Camera-type eye (tissue), 1 donor: ENCODE measurements around a stretch of chr2.

DNA sequence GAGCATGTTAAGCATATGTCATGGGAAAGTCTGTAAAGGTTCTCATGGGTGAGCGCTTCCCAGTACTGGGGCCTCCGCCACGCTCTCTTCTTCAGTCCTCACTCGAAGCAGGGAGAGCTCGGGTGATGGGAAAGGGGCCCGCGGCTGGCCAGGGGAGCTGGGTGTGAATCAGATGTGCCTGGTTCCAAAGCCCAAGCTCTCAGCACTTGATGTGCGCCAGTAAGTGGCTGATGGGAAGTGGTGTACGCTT lies 83.9 kb upstream of the YWHAQ start:
- RAMPAGE, long total RNA: no peak

DNA sequence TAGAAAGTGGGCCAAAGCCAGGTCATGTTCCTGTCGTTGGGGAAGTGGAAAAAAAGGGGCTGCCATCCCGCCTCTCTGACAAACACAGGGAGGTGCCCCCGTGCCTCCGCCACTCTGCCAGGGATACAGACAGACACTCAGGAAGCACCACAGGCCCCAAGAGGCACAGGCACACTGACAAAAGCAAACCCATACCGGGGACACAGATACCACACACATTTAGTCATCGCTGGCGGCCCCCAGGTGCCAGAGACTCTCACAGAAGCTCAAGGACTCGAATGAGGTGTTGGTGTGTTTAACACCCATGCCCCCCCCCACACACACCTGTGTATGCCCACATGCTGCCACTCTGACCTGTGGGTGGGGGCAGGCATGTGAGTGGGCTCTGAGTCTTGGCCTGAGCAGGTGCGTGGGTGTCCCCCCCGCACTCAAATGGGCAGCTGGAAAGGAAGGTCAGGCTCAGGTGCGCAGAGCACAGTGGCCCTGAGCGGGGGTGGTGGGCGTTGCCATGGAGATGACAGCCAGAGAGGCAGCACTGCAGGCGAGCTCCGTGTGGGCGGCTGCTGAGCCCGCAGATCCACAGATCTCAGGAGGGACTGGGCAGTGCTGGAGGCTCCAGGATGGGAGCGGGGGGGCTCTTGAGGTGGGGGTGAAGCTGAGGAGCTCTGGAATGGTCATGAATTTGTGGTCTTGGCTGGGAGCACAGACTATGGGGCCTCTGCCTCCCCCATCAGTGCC lies 74.0 kb upstream of the TAF1B start:
- RAMPAGE, long total RNA: no peak

DNA sequence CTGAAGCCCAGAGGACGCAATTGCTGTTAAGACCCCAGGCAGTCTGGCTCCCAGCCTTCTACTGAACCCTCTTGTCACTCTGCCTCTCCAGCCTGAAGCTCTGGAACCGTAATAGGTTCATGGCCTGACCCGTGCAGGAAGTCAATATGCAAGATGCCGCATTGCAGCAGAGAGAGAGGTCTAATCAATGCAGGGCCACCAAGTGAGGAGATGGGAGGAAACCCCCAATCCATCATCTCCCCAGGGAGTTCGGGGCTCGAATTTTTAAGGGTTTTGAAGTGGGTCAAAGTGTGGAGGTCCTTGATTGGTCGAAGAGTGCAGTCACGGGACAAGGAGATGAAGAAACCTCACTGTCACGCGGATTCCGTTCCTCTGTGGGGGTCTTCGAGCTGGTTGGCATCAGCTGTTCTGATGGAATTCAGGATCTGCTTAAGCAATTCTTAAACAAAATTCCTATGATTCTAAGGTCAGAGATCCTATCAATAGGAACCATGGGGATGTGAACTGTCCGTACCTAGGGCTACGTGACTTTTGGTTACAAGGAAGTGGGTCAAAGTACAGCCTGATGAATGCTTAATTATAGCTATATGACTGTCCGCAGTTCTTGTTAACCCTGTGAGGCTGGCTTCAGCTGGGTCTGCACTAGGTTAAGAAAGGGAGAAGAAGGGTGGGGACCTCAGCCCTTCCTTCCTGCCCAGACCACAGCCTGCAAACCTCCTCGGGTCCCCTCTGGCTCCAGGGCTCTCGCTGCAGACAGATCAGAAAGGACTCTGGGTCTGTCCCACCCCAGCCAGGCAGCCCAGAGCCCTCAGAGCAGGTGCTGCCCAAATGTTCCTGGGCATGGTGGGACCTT lies 44.3 kb upstream of the TAF1B start:
- RAMPAGE, long total RNA: no peak

- RAMPAGE, long total RNA: no peak
These were observed 1.4 kb downstream of the CYS1 start for GRCh38 chr2:10078726-10079197.

DNA sequence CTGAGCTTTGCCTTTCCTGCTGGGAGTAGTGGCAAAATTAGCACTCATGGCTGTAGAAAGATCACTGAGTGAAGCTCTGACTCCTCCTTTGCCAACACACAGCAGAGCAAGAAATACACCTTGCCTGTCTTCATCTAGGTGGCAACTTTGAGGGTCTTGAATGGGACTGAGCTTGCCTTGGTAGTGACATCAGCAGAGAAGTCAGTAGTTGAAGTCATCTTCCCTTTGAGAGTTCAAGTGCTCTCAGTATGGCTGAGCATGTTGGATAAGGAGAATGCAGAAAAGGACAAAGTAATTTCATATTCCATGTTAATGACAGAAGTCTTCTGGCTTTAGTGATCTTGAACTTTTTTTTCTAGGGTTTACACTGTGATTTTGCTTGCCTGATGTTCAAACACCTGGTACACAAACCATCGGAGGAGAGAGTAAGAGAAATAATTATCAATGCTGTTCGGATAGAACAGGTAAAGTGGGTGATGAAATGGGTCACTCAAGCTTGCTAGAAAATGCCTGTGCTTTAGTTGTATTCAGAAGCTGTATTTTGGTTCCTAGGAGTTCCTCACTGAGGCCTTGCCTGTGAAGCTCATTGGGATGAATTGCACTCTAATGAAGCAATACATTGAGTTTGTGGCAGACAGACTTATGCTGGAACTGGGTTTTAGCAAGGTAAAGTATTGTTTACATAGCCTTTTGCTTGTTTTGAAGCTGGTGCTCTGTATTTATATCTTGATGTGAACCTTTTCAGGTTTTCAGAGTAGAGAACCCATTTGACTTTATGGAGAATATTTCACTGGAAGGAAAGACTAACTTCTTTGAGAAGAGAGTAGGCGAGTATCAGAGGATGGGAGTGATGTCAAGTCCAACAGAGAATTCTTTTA lies 6.2 kb downstream of the RRM2 start:
- RAMPAGE, long total RNA: no peak

DNA sequence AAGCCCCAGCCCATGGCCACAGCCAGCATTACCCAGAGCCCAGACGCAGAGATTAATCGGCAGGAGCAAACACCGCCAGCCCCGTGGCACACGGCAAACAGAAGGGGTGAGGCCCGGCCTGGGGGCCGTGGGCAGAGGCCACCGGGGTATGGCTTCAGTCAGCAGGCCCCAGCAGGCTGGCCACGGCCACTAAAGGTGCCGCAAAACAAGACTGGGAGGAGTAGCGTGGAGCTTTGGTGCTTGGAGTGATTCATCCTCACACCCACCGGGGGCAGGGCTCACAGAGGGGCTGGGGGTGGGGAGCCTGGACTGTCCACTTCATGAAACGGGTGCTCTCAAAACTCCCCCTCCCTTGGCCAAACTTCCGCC lies 61.5 kb upstream of the HPCAL1 start:
- RAMPAGE, long total RNA: no peak

- RAMPAGE, long total RNA: no peak
These were observed 848 bp upstream of the HPCAL1 start for GRCh38 chr2:10301736-10302376.

DNA sequence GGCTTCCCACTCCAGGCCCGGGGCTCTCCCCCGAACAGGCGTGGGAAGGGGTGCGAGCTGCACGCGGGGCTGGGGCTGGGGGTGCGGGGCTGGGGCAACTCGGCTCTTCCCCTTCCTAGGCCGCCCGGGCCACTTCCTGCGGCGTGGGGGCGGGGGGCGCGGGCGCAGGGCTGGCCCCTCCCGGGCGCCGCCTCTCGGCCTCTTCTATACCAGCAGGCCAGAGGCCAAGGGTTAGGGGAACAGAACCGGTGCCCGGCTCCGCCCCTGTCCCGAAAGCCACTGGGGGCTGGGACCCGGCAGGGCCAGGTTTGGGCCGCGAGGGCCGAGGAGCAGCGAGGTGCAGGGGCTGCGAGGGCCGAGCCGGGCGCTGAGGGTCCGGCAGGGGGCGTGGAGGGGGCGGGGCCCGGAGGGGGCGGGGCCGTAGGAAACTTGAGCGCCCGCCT lies 306 bp upstream of the HPCAL1 start:
- RAMPAGE, long total RNA: no peak

DNA sequence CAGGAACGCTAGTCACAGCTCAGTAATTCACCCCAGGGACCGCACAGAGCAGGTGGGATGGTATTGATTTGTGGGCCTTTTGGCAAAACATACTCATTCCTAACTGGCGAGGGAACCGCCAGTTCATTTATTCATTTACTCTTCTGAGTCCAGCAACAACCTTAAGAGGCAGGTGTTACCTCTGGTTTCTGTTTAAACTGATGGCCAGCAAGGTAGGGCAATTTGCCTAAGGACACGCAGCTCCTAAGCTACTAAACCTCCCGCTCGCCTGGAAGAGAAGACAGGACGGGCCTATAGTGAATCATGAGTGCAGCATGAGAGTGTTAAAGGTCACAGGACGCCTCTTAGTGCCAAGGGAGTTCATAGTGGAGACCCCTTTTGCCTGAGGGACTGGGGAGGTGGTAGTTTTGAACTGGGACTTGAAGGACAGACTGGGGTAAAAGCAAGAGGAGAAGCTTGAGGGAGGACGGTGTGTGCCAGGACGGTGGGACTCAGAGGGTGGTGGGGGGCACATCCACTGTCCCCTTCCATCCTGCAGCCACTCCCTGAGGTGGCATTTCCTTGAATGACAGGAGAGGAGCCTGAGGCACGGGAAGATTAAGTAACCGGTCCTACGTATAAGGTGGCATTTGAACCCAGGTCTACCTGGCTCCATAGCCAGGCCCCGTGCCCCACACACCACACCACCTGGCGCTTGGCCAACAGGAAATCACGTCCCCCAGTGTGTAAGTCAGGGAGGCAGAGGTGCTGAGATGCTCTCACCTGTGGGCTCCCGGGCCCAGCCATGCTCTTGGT lies 53.5 kb downstream of the HPCAL1 start:
- RAMPAGE, long total RNA: no peak

DNA sequence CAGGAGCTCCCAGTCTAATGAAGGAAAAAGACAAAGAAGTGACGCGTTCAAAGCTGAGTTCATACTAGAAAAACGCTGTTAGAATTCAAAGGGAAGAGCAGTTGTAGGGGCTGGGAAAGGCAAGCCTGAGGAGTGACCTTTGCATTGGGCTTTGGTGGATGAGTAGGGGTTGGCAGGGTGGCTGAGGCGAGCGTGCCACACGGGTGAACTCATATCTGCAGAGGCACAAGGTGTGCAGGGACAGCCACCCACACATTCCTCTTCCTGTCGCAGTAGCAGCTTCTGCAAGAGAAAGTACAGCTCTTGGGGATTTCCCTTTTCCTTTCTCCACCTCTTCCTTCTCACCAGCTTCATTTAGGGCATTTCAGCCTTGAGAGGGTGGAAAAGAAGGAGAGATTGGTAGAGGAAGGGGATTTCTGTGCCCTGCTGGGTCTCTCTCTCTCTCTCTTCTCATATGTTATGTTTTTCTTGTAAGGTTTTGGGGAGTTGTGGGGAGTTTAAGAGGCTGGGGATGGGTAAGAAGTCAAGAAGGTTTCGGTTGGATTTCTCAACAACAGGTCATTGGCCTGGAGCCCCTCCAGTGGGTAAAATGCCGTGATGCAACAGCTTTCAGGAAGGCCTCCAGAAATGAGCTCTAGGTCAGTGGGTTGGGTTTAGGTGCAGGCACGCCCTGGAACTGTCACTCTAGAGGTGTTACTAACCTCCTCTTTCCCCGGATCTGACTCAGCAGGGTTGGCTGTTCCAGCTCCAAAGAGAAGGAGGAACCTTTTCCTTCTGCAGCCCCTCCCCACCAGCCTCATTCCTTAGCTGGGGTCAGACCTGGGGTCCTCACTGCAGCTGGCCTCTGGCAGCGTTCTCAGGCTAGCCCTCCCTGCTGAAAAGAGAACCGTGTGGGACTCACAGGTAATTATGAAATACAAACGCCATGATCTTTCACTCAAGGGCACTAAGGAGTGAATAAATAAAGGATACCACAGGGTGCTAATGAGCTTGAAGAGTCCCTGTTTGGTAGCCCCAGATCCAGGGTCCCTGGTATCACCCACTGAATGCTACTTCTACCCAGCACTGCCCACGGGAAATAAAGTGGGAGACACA lies 39.9 kb downstream of the ODC1 start:
- RAMPAGE, long total RNA: no peak

- RAMPAGE, long total RNA: no peak
These were observed 96.0 kb upstream of the ODC1 start for GRCh38 chr2:10544170-10544551.

- RAMPAGE, long total RNA: no peak
These were observed 41.2 kb downstream of the ATP6V1C2 start for GRCh38 chr2:10762536-10763224.

- RAMPAGE, long total RNA: no peak
These were observed 26.3 kb upstream of the KCNF1 start for GRCh38 chr2:10885322-10886012.

DNA sequence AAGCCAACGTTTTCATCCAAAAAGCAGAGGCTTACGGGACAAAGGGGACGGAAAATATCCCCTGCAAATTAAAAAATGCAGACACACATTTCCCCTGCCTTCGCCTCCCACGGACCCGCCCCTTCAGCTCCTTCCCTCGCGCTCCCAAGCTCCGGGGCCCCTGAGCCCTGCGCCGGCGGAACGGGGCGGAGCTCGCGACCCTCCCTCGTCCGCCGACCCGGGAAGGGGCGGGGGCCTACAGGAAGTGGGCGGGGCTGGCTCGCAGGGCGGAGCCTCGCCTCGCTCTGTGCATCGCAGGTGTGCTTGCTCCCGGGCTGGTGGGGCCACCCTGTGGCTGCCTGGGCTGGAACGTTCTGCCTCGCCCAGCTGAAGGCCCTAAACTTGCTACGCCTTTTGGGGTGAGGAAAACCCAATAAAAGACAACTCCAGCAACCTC lies 3.1 kb upstream of the C2orf50 start:
- RAMPAGE, long total RNA: no peak

DNA sequence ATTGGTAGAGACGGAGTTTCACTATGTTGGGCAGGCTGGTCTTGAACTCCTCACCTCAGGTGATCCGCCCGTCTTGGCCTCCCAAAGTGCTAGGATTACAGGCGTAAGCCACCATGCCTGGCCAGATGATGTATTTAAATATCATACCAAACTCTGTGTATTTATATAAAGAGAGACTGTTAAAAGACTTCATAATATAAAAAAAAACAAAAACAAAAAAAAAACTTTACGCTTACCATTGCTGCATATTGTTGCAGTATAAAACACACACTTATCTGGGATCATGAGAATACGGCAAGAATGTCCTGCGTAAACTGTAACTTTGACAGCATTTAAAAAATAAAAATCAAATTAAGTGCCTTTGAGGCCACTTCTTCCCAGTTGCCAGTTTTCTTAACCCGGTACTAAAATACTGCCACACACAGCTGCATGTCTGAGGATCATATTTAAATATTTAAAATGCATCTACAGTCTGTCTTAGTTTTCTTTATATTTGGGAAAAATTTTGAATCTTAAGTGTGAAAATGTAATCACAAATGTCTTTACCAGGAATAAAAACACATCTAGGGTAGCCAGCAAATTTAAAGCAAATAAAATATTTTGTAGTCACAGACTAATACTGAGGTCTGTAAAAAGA lies 26.7 kb downstream of the SLC66A3 start:
- RAMPAGE, long total RNA: no peak

- RAMPAGE, long total RNA: no peak
These were observed 3.7 kb downstream of the ROCK2 start for GRCh38 chr2:11340498-11341412.

- RAMPAGE, long total RNA: no peak
These were observed 30.1 kb upstream of the ROCK2 start for GRCh38 chr2:11374269-11375239.

GRCh38 chr2:11500467-11501170 lies 33.2 kb upstream of the GREB1 start:
- RAMPAGE, long total RNA: no peak

- RAMPAGE, long total RNA: no peak
These were observed 17.8 kb downstream of the GREB1 start for GRCh38 chr2:11551633-11551992.

GRCh38 chr2:11687827-11688696 lies 18.1 kb upstream of the NTSR2 start:
- RAMPAGE, long total RNA: no peak